LNCaP clone FGC (cell line): ENCODE results near the genes PCSK1 and LNPEP.

DNA sequence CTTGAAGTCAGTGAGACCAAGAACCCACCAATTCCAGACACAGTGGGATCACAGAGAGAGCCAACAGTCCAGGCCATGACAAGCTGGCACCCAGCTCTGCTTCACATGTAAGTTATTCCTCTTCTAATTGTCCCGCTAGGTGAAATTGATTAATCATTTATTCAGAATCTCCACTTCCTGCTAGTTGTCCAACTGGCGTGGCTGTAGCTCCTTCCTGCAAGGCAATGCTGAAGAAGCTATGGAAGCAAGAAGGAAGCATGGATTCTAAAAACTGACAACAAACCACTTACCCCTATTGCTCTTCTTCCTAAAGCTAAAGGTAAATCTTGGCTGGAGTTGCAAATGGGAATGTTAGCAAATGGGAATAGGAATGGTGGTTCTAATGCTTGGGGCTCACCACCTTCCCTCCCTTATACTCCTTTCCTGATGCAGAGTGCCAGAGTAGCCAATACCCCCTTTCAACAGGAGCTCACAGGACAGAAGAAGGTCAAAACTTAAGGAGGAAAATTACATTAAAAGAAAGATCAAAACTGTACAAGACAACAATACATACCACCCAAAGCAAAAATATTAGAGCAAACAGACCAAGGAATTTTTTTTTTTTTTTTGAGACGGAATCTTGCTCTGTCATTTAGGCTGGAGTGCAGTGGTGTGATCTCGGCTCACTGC lies 30.2 kb upstream of the GLRX start:
- RRBS, 2 experiments: no CpG with 5 or more reads among the region's 4 CpGs

DNA sequence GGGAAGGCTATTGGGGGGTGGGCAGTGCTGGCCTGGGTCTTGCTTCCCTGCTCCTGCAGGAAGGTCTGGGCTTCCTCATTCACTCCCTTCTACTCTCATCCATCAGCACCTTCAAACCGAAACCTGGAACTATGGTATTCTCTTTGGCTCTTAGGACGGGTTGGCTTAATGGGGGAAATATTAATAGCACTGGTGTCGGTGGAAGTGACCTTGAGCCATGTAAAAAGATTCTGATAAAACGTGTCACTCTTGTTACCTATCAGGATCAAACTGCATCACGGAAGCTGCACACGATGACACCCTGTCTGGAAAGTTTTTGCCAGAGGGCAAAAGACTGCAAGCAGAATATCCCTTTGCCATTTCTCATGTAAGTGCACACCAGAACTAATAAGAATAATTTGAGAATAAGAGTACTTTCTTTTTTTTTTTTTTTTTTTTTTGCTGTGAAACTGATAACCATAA lies 34.1 kb upstream of the GLRX start:
- RRBS, 2 experiments: no CpG with 5 or more reads among the region's 6 CpGs

GRCh38 chr5:95857221-95857856 lies 34.8 kb upstream of the GLRX start:
- RRBS, 2 experiments: no CpG with 5 or more reads among the region's 11 CpGs

GRCh38 chr5:95869906-95870784 lies 47.6 kb upstream of the GLRX start:
- RRBS, 2 experiments: no CpG with 5 or more reads among the region's 3 CpGs

GRCh38 chr5:95881577-95882439 lies 59.3 kb upstream of the GLRX start:
- RRBS, 2 experiments: no CpG with 5 or more reads among the region's 9 CpGs

GRCh38 chr5:95938845-95939522 lies 22.7 kb downstream of the ELL2 start:
- RRBS, 2 experiments: no CpG with 5 or more reads among the region's 3 CpGs

DNA sequence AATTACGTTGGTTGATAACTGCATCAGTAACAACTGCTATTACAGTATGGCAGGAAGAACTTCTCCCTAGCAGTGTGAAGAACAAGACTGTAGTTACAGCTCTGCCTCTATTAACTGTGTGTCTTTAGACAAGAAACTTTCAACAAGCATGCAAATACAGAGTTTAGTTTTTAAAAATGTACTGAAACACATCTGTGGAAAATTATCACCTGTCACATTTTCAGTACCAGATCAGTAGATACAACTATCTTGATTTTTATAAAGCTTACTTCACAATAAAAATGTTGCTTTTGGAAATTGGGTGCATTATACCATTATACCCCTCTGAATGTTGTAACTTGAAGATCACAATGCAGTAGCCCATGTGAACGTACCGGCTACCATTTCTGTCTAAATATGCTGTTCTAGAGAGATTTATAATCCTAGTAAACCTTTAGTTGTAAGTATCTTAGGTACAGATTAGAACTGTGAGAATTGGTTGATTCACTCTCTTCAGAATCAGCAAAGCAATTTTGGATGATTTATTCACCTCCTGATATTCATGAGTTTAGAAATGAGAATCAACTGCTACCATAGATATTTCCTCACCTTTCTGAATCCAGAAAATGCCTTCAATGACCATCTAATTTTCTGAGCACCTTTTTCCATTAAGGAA lies 22.0 kb downstream of the ELL2 start:
- RRBS, 2 experiments: no CpG with 5 or more reads among the region's 3 CpGs

- RRBS, 2 experiments: no CpG with 5 or more reads among the region's 6 CpGs
These were observed 606 bp downstream of the ELL2 start for GRCh38 chr5:95961194-95961296.

GRCh38 chr5:95986819-95987751 lies 25.4 kb upstream of the ELL2 start:
- RRBS, 2 experiments: no CpG with 5 or more reads among the region's 5 CpGs

GRCh38 chr5:96068082-96068845 lies 106.6 kb upstream of the ELL2 start:
- RRBS, 2 experiments: no CpG with 5 or more reads among the region's 5 CpGs

- RRBS, 2 experiments: no CpG with 5 or more reads among the region's 7 CpGs
These were observed 215.6 kb upstream of the ELL2 start for GRCh38 chr5:96177047-96177852.

- RRBS, 2 experiments: no CpG with 5 or more reads among the region's 1 CpG
These were observed 135.8 kb downstream of the PCSK1 start for GRCh38 chr5:96297128-96297686.

- RRBS, 2 experiments: no CpG with 5 or more reads among the region's 26 CpGs
These were observed at the start of gene PCSK1 for GRCh38 chr5:96432923-96433562. Gene PCSK1 (minus strand): TSS chr5:96433248.

GRCh38 chr5:96629672-96630353 lies 32.4 kb upstream of the CAST start:
- RRBS, 2 experiments: no CpG with 5 or more reads among the region's 3 CpGs

- RRBS, 2 experiments: 94 to 100% methylated on average over 3 of the region's 17 CpGs
These were observed 32.5 kb downstream of the ERAP1 start for GRCh38 chr5:96774907-96776004.

- RRBS, 2 experiments: no CpG with 5 or more reads among the region's 19 CpGs
These were observed 561 bp upstream of the ERAP1 start for GRCh38 chr5:96808229-96808782.

DNA sequence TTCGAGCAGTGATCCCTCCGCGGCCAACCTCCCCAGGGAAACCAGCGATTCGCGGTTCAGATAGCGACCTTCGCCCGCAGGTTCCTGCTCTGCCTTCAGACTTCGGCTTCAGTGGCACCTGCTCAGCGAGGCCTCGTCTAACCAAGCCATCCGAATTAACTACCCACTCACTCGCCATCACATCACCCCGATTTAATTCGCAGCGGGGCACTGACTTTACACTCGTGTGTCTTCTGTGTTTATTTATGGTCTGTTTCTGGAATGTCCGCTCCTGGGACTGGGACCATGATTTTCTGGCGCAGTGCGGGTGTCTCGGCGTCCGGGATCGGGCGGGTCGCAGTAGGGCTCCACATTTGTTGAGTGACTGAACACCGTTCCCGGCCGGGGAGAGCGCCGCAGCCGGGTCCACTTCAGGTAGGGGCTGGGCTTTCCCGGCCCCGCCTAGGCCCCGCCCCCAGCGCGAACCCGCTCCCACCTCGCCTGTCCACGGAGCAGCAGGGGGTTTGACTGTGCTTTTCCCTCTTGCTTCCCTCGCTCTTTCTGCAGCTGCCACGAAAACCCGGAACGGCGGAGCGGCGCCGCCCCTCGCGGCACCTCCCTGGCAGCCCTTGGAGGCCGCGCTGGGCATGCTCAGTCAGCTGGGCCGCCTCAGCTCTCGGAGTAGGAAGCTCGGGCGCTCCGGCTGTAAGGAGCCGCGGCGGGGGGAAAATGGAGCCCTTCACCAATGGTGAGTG lies at the start of gene LNPEP:
TSS of gene LNPEP (plus strand) at position 633 of the 734 bp plus-strand sequence.
- RRBS, 2 experiments: under 1 to 2% methylated on average over 21 of the region's 61 CpGs

DNA sequence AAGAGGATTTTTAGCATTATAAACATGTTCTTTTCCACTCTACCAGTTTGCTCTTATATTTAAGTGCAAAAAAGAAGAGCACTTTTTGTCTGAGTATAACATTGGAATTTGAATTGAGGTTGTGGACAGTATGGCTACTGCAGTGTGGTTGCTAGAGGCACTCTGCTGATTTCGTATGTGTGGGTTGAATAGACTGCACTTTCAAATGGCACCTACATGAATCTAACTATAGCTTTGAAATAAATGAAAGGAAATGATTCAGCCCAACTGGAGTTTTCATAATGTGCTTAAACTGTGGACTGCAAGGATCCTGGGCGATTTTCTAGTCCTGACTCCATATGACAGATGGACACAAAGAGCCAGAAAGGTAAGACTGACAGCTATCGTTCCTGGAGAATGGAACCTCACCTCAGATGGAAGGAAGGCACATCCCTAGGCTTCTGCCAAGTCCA lies 657.6 kb upstream of the RIOK2 start:
- RRBS, 2 experiments: no CpG with 5 or more reads among the region's 3 CpGs

DNA sequence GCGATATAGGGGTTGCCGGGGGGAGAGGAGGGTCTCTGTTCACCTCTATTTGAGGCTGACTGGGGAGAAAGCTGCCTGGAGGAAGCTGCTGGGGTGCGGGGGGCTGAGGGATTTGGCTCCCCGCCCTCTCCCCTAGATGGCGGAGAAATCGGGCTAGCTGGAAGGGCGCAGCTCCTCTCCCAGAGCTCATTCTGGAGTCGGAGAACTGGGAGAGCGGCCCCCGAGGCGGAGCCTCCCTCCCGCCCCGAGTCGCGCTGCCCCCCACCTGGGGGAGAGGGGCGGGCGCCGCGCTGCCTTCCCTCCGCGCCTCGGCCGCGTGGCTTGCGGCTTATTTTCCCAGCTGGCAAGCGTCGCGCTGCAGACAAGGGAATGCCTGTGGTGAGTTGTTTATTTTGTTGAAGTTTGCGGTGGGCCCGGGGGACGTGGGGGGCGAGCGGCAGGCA lies 4.2 kb upstream of the RGMB start:
- RRBS, 2 experiments: no CpG with 5 or more reads among the region's 33 CpGs